ENCODE measurements around a stretch of chr3.

DNA sequence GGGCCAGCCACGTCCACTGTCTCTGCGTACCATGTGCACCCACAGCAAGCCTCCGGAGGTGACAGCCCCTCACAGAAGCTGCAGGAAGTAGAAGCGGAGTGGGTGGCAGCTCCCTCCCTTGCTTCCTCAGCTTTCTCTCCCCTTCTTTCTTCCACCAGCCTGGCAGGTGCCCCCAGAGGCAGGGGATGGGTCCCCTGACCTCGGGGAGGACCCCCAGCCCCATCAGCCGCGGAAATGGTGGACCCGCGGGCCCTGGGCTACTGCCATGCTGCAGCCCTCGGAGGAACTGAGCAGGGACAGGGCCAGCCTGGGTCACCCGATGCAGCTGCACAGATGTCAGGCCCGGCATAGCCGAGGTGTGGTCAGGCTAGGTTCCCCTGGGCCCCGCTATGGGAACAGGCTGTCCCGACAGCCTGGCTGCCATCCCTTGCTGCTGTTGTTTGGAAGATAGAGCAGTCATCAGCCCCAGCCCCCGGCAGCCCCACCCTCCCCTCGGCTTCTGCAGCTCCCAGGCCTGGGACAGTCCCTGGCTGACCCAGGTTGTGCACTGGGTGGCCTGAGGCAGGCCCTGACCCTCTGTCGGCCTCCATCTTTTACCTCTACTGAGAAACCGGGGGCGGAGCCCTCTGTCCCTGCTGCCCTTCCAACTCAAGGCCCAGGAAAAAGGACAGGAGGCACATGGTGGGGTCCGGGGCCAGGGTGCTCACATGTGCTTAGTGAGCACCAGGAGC is 31.7 kb upstream of the FBLN2 start:
- PRO-cap, result bidirectional peak, plus-strand start at position 520 of the sequence, minus-strand start at position 329 of the sequence
- RAMPAGE, long total RNA, 2 experiments, result no peak in any of the 2 experiments

DNA sequence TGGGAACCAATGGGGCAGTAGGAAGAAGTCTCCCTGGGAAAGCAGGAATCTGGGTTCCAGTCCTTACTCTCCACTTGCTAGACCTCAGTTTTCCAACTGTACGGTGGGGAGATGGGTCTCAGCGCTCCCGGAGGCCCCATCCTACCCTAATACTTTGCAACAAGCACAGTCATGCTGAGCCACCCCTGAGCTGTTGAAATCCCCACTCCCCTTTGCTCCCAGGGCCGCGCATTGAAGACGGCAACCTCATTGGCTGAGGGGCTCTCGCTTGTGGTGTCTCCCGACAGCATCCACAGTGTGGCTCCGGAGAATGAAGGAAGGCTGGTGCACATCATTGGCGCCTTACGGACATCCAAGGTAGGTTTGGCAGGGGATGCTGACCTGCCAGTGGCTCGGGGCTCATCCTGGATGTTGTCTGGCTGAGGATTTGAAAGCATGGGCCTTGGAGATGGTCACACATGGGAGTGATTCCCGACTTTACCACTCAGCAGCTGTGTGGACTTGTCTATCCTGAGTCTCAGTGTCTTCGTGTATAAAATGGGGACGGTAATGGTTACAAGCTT is 5.8 kb downstream of the TMEM43 start:
- PRO-cap, result no peak
- RAMPAGE, long total RNA, 2 experiments, result no peak in any of the 2 experiments

DNA sequence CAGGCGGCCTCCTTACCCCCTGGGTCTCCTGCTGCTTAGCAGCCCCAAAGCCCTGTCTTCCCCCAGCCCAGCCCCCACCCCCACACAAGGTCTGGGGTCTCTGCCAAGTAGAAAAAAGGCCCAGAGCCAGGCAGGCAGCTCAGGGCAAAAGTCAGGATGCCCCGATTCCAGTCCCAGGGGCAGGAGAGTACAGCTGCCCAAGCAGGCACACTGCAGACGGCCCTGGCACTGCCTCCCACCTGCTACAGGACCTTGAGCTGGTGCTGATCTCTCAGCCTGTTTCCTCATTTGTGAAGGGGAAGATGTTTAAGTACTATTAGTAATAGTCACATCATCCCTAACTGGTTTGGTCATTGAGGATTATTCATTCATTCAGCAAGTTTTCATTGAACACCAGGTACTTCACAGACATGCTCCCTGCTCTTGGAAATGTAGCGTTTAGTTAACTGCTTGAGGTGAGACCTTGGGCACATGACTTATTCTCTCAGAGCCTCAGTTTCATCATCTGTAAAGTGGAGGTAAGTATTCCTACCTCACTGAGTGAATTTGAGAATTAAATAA is 12.7 kb downstream of the TMEM43 start:
- PRO-cap, result no peak
- RAMPAGE, long total RNA, 2 experiments, result no peak in any of the 2 experiments

DNA sequence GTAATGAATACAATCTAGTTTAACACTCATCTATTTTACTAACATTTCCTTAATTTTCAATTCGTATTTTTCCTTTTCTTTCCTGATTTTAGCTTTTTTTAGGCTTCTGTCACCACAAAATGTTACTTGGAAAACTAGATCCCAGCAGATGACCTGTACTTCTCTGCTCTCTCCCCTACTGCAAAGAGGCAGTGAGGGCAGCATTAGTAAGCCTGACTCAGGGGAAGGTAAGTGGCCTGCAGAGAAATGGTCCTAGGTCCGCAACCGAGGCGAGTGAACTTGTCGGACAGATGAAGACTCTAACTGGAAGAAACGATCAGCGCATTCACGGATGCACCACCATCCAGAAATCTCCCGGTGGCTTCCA is 20.4 kb downstream of the TMEM43 start:
- PRO-cap, result bidirectional peak, plus-strand start at position 203 of the sequence, minus-strand start at position 182 of the sequence
- RAMPAGE, long total RNA, 2 experiments, result no peak in any of the 2 experiments

- PRO-cap, result bidirectional peak, plus-strand start at chr3:14234629, minus-strand start at chr3:14234495
- RAMPAGE, long total RNA, 2 experiments, result no peak in any of the 2 experiments
Measured at GRCh38 chr3:14233948-14234914, 55.6 kb downstream of the LSM3 start.

DNA sequence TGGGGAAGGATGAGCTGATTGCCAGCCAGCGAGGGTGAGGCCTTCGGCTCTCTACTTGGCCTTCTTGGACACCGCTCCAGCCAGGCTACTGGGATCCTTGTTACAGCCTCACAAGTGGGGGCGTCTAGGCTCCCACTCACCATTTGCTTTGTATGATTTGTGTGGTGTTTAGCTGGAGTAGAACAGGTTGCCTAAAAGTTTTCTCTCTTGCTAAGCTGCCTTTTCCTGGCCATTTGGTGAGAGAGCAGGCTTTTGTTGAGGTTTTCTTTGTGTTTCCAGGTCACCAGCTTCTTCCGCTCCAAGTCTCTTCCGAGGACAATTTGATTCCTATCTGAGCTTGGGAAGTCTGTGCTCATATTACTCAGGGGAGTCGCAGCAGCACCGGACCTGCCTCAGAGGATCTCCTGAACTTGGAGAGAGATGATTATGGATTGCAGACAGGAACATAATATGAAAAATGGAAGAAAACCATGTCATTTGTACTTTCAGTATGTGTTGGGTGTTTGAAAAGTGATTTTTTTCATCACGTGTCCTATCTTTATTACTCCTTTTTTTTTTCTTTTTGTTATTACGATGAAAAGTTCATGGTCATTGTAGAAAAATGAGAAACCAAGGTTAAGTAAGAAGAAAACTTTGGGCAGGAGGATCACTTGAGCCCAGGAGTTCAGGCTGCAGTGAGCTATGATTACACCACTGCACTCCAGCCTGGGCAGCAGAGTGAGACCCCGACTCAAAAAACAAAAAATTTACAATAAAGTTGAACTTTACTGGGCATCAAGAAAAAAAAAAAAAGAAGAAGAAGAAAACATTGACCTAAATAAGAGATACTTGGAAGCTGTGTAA is 64.5 kb downstream of the LSM3 start:
- PRO-cap, result no peak
- RAMPAGE, long total RNA, 2 experiments, result no peak in any of the 2 experiments

GRCh38 chr3:14421040-14421903 is 18.9 kb downstream of the SLC6A6 start:
- PRO-cap, result no peak
- RAMPAGE, long total RNA, 2 experiments, result no peak in any of the 2 experiments

DNA sequence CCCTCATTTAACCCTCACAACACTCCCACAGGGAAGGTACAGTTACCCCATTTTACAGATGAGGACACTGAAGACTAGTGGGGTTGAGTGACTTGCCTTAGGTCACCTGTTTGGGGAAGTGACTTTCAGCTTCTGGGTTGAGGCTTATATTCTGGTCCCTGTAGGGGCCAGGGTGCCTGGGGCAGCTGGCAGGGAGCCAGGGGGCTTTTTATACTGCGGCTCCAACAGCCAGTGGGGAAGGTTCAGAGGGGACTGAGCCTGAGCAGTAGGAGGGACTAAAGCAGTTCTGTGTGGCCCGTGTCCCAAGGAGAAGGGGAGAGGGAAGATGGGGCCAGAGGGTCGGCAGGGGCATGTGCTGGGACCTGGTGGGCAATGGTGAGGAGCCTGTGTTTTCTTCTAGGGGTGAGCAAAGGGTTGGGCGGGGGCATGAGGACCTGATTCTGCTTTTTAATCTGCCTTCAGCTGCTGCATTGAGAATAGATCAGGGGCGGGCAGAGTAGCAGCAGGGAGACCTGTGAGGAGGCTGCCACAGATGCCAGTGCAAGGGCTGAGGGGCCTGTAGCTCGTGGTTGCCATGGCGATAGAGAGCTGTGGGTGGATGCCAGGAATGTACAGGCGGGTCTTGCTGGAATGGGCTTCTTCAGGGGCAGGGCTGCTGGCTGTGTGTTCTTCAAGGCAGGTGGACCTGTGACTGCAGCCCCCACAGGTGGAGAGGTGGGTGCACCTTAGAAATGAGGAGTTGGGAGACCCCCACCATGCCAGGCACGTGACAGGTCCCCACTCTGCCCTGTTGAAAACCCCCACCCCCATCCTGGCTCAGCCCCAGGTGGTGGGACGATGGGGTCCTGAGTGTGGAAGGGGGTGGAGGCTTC is 38.0 kb downstream of the SLC6A6 start:
- PRO-cap, result no peak
- RAMPAGE, long total RNA, 2 experiments, result no peak in any of the 2 experiments

DNA sequence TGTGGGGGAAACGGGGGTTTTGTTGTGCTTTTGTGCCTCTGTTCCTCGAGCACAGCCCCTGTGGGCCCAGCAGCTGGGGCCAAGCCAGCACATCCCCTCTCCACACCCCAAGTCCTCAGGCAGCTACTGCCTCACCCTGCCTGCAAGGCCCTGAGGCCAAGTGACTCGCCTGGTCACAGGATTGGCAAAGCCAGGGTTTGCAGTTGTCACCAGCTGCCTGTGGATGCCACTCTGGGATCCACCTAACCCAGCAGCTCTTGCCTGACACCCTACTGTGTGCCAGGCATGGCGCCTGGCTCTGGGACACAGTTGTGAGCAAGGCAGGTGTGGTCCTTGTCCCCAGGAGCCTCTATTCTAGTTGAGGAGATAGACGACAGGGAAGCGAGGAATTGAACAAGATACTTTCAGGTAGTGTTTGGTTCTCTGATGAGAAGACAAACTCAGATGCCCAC is 39.2 kb downstream of the SLC6A6 start:
- PRO-cap, result no peak
- RAMPAGE, long total RNA, 2 experiments, result no peak in any of the 2 experiments

DNA sequence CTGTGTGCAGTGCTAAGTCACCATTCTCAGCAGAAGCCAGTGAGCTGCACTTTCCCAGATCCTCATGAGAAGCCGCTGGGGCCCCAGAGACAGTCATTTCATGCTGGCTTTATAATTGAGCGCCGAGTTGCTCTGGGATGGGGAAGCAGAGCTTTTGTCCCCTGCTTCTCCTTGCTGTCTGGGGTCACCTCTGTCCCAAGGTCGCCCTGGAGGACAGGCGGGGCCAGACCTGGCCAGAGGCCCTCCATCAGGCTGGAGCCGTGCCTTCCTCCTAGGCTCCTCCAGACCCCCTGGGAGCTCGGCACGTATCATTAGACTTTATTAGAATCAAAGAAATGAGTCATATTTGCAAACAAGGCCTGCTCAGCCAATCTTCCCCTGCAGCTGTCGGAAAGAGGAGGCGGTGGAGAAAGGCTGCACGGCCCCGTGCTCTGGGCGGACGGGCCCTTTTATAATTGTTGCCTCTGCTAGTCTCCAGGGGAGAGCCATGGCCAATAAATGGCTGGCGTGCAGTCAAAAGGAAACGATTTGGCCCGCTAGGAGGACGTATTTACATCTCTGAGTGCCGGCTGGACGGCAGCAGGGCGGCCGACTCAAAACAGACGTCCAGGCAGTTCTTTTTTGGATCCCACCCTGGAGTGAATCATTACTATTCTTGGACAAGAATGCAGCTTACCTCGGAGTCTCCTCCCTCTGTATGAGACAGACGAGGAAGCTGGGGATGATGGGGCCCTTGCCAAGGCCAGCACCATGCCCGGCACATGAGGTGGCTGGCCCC is 50.4 kb downstream of the SLC6A6 start:
- PRO-cap, result bidirectional peak, plus-strand start at position 383 of the sequence, minus-strand start at position 292 of the sequence
- RAMPAGE, long total RNA, 2 experiments, result no peak in any of the 2 experiments

DNA sequence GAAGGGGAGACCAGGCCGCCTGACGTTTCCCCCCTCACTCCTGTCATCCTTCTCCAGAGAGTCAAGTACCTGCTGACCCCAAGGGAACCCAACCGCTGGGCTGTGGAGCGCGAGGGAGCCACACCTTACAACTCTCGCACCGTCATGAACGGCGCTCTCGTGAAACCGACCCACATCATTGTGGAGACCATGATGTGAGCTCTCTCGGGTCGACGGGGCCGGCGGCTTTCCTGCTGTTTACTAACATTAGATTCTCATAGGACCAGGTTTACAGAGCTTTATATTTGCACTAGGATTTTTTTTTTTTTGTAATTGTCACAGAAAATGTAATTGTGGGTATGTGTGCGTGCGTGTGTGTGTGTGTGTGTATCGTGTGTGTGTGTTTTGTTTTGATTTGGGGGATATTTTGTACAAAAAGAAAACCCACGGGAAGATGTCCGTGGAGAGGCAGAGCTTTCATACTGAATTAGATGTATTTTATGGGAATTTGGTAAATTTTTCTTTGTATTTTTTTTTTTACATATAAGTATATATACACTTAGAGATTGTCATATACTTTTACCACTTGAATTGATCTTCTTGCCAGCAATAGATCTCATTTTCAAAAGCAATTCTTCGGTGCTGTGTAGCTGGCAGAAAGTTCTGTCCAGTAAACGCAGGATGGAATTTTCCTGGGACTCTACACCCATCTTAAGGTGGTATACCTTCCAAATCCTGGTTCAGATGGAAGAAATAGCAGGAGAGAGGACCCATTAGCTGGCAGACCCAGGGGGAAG is 55.1 kb downstream of the GRIP2 start:
- PRO-cap, result no peak
- RAMPAGE, long total RNA, 2 experiments, result no peak in any of the 2 experiments

- PRO-cap, result no peak
- RAMPAGE, long total RNA, 2 experiments, result no peak in any of the 2 experiments
Measured at GRCh38 chr3:14488566-14488894, 51.6 kb downstream of the GRIP2 start.

DNA sequence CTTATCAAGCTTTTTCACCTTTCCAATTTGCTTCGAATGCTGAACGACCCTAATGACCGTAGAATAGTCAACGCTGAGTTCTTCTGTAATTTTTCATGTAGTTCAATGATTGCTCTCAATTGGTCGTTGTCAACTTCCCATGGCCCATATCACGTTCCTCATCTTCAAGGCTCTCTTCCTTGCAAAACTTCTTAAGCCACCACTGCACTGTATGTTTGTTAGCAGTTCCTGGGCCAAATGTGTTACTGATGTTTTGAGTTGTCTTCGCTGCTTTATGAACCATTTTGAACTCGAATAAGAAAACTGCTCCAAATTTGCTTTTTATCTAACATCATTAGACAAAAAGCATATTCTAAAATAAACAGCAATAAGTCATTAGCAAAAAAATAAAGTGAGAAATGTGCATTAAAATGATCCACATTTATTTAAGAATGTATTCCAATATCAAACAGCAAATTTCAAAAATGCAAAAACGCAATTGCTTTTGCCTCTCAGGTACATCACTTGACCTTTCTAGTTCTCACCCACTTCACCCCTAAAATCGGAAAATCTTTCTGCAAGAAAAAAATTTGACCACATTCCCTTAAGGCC is 1.5 kb upstream of the NR2C2 start:
- PRO-cap, result no peak
- RAMPAGE, long total RNA, 2 experiments, result no peak in any of the 2 experiments

GRCh38 chr3:14962120-14962728 is 14.8 kb downstream of the NR2C2 start:
- PRO-cap, result no peak
- RAMPAGE, long total RNA, 2 experiments, result no peak in any of the 2 experiments

DNA sequence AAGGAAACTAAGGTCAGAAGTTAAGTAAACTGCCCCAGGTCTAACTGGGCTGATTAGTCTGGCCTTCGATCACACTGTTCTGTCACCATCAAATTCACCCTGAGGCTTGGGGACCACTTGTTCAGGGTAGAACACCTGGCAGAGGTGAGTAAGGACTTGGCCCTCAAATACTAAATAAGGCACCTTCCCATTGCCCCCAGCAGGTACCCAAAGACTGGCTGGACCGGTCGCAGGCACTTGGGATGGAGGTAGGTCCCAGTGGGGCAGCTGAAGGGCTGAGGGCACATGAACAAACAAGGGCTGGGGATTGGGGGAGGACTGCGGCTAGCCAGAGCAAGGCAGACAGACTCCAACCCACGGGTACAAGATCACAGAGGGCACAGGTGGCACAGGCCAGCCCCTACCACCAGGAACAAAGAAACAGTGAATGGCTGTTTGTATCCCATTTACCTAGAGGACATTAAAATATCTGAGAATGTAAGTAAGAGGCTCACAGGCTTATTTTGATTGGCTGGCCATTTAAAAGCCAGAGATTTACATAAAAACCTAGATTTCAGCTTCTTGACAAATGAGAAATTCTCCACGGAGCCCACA is 1.8 kb downstream of the MRPS25 start:
- PRO-cap, result no peak
- RAMPAGE, long total RNA, 2 experiments, result no peak in any of the 2 experiments

GRCh38 chr3:15095998-15096457 is 2.9 kb downstream of the RBSN start:
- PRO-cap, result no peak
- RAMPAGE, long total RNA, 2 experiments, result no peak in any of the 2 experiments

DNA sequence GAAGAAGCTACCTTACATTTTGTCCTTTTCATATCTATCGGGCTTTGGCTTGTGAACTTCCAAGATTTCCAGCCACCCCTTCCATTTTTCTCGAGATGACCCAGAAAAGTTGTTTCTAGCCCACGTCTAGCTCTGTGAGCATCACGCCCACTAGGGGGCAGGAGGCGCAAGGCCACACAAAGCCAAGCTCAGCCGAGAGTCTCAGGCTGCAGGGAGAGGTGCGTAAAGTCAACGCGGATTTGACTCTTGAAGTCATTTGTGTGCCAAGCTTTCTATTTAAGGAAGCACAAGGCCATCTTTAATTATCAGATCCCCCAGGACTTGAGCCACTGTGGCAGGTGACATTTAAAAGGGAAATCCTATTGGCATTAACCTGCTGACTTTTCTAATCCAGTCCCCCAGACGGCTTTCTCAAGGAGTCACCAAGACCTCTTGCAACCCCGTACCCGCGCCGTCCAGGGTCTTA is 62.0 kb downstream of the CAPN7 start:
- PRO-cap, result no peak
- RAMPAGE, long total RNA, 2 experiments, result no peak in any of the 2 experiments

DNA sequence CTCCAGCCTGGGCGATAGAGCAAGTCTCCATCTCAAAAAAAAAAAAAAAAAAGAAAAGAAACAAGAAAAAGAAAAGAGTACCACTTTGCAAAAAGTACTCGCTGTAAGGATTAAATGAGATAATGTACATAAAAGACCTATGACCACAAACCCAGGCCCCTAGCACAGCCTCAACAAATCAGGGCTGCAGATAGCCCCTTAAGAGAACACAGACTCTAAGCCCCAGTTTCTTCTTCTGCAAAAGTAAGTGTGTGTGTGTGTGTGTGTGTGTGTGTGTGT is 38.4 kb downstream of the SH3BP5 start:
- PRO-cap, result no peak
- RAMPAGE, long total RNA, 2 experiments, result no peak in any of the 2 experiments

GRCh38 chr3:15324554-15325240 is 7.7 kb downstream of the SH3BP5 start:
- PRO-cap, result no peak
- RAMPAGE, long total RNA, 2 experiments, result no peak in any of the 2 experiments

DNA sequence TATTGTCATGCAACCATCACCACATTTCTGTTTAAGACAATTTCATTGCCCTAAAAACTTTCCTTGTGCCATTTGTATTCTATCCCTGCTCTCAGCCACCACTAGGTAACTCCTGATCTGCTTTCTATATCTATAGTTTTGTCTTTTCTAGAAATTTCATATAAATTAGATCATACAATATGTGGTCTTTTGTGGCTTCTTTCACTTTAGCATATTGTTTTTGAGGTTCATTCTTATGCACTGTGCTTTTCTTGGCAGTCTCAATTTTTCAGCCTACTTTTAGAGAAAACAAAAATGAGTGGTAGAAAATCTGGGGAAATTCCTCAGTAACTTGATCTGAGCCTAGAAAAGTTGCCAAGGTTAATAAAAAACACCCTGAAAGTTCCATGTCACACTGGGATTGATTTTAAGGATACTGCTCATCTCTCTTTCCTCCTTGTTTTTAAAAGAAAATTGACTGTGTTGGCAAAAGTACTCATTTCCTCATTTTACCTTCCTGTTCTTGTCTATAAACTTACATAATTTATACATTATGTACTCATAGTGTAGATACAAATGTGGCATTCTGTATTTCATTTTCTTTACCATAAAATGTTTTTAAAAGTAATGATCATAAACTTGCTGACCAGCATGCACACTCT is 28.4 kb upstream of the SH3BP5 start:
- PRO-cap, result no peak
- RAMPAGE, long total RNA, 2 experiments, result no peak in any of the 2 experiments

All from right atrium auricular region (tissue), 2 donors.